Calu3 (cell line): ENCODE measurements around the genes PKD2 and HERC6.

GRCh38 chr4:86967741-86968232 lies 33.0 kb downstream of the AFF1 start:
- PRO-cap: no peak

DNA sequence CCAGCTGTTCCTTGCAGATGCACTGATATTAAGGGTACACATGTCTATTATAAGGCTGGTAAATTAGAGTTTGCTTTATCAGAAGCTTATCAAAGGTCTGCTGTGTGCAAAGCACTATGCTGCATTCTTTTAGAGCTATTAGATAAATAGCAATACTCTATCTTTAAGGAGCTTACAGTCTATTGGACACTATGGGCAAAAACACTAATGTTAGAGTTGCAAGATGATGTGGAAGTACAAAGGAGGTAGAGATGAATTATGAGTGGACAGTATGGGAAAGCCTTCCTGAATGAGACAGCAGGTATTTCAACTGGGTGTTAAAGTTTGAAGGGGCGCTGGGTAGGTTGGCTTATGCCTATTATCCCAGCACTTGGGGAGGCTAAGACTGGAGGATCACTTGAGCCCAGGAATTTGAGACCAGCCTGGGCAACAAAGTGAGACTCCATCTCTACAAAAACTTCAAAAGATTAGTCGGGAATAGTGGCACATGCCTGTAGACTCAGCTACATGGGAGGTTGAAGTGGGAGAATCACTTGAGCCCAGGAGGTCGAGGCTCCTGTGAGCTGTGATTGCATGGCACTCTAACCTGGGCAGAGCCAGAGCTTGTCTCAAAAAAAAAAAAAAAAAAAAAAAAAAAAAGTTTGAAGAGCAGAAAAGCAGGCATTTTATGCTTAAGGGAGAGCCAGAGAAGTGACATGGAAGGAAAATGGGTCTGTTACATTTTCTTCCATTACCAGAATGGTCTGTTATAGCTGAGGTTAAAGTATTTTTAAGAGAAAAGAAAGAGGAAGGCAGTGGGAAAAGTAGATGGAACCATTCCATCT lies 36.9 kb downstream of the AFF1 start:
- PRO-cap: no peak

- PRO-cap: no peak
Observed at GRCh38 chr4:87014294-87014858, 79.6 kb downstream of the AFF1 start.

GRCh38 chr4:87022911-87023985 lies 88.4 kb downstream of the AFF1 start:
- PRO-cap: no peak

- PRO-cap: bidirectional peak, plus-strand start at chr4:87390342, minus-strand start at chr4:87390253
Observed at GRCh38 chr4:87389917-87390501, 979 bp downstream of the HSD17B11 start.

GRCh38 chr4:87391648-87391979 lies 626 bp upstream of the HSD17B11 start:
- PRO-cap: no peak

DNA sequence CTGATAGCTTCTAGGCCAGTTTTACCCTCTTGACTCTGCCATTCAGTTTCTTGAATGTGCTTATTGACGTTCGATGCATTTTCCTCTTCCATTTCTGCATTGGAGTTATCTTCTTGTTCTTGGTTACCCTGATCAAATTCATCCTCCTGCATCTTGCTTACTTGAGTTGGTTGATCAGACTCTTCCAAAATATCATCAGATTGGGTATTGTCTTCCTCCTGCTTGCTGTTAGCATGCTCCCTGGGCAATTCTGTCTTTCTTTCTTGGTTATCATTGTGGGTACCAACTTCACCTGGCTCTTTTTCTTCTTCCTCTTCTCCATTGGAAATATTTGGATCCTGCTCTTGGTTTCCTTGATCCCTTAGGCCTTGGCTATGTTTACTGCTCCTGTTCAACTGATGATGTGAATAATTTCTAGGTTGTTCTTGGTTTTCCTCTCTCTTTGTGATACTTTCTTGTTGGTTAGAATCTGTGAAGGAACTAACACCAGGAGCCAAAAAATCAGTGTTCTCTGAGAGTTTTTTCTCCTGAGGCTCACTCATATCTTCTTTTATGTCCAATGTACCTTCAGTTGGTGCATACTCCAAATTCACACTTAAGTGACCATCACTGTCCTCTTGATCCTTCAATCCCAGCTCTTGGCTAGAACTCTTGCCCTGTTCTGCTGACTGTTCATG lies 35.2 kb downstream of the SPARCL1 start:
- PRO-cap: no peak

- PRO-cap: no peak
Observed at GRCh38 chr4:87732154-87732745, 67.1 kb upstream of the IBSP start.

- PRO-cap: unidirectional peak, minus-strand start at chr4:87866280
Observed at GRCh38 chr4:87865920-87866777, 33.4 kb downstream of the MEPE start.

- PRO-cap: bidirectional peak, plus-strand start at chr4:88007635, minus-strand start at chr4:88007547
Observed at GRCh38 chr4:88007168-88007819, at the start of gene PKD2. TSS of gene PKD2 (plus strand) at chr4:88007635.

- PRO-cap: no peak
Observed at GRCh38 chr4:88017477-88018298, 10.3 kb downstream of the PKD2 start.

GRCh38 chr4:88046372-88047424 lies 39.3 kb downstream of the PKD2 start:
- PRO-cap: no peak

- PRO-cap: no peak
Observed at GRCh38 chr4:88112237-88112514, 46.3 kb downstream of the ABCG2 start.

DNA sequence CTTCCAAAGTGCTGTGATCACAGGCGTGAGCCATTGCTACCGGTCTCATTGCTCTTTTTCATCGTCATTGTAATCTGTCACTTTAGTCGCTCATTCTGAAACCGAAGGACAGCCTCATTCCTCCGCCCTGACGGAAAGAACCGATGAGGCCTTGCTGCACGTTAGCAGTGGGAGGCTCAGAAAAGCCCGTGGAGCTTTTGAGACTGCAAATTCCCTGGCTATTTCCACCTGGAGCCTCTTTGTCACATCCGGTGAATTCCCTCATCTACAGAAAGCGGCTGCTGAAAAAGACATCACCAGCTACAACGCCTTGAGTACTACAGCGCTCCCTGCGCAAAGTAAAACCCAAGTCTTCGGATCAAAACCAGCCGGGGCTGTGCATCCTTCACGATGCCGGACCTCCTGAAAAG lies 996 bp downstream of the PPM1K start:
- PRO-cap: no peak

DNA sequence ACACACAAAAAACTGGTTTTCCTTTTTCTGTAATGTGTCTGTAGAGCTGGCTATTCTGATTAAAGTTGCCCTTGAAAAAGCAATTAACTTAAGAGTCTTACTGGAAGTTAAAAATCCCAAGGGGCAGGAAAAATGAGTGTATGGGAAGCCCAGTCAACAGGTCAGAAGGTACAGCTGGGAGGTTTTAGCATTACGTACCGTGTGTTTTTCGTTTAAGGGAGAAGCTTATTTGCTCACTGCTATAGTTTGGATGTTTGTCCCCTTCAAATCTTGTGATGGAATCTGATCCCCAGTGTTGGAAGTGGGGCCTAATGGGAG lies 37.1 kb upstream of the HERC6 start:
- PRO-cap: no peak

- PRO-cap: no peak
Observed at GRCh38 chr4:88370371-88370799, 8.3 kb upstream of the HERC6 start.

DNA sequence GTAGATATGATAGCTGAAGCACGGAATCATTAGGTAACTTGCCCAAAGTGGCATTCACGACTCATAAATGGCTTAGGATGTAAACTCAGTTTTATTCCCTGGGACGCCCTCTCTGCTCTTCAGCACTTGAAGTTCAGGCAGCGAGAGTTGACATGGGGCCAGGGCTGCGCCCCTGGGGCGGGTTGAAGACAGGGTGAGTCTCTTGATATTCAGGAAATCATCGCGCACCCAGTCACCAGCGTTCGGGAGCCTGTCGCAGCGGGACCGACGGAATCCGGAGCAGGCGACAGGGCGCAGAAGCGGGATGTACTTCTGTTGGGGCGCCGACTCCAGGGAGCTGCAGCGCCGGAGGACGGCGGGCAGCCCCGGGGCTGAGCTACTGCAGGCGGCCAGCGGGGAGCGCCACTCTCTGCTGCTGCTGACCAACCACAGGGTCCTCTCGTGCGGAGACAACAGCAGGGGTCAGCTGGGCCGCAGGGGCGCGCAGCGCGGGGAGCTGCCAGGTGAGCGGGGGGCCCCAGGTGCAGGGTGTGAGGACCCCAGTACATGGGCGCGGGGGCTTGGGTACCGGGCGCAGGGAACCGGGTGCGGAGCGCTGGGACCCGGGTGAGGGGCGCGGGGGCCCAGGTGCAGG lies at the start of gene HERC6:
Gene HERC6 (plus strand): TSS at position 235 of the 634 bp plus-strand sequence.
- PRO-cap: unidirectional peak, plus-strand start at position 153 of the sequence; bidirectional peak, plus-strand start at position 431 of the sequence, minus-strand start at position 339 of the sequence

DNA sequence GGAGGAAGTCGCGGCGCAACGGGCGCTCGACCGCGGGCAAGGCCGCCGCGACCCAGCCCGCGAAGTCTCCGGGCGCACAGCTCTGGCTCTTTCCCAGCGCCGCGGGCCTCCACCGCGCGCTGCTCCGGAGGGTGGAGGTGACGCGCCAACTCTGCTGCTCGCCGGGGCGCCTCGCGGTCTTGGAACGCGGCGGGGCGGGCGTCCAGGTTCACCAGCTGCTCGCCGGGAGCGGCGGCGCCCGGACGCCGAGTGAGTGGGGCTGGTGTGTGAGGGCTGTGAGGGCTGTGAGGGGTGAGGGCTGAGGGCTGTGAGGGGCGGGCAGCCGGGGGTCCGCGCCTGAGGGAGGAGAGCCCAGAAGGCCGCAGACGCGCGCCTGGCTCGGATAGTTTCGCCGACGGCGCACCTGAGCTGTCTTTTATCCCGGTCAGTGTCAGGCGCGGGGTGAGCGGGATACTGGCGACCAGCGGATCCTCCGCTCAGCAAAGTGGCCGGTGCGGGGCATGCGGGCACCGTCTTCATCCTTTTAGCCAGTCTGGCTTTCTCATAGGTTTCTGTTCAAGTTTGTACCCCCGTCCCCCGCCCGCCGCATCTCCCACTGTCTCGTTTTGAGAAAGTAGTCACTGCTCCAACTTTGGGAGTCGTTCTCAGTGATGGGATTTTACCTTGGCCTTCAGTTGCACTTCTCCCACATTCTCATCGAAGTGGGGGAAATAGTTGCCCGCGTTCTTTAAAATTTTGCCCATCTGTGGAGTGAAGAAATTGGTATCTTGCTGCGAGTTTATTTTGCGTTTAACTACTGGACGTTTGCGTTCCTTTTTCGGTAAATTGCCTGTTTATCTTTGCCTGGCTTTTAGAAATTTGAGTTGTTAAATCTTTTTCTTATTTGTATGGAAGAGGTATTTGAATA lies 620 bp downstream of the HERC5 start:
- PRO-cap: bidirectional peak, plus-strand start at position 413 of the sequence, minus-strand start at position 251 of the sequence

DNA sequence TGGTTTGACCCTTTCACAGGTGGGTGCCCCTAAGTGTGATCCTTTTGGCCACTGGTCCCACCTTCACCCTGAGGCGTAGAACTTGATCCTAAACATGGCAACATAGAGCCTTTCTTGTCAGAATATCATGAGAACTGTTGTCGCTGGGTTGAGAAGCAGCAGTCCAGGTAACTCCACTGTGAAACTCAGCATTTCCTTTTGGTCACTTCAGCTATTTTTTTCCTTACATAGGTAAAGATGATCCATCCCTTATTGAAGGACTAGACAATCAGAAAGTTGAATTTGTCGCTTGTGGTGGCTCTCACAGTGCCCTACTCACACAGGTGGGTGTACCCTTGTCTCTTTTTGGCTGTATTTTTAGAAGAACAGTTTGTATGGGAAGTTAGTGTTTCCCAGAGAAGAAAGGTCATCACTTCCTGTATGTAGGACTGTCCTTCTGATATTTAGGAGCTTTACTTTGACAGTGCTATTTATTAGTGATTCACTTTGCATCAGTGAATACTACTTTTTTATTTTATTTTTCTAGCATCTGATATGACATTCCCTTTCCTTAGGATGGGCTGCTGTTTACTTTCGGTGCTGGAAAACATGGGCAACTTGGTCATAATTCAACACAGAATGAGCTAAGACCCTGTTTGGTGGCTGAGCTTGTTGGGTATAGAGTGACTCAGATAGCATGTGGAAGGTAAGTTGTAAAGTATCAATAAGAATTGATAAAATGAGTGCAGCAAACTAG lies 6.5 kb downstream of the HERC5 start:
- PRO-cap: no peak

GRCh38 chr4:88655841-88656495 lies 41.7 kb downstream of the NAP1L5 start:
- PRO-cap: no peak